Metastatic Liver Carcinoma in the Lung (tissue), 2 donors: Measurements from ENCODE around the genes MFSD1 and TRIM59.

DNA sequence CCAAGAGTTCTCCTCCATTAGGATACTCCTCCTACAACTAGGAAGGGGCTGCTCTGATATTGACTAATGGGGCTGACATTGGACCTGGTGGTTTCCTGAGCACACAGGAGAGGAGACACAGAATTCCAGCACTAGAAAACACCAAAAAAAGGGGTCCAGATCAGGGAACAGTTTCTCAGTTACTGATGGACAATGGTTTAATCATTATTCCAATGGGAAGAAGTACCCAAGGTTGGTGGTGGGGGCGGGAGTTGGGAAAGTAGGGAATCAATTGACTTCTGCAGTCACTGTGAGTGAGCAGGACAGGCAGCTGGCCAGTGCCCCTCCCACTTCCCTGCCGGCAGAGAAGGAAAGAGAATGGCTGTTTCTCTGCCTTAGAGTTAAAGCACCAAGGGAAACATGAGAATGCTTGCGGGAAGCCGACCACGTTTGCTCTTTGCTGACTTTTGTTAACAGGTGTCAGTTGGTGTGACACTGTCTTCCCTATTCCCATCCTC lies 33.6 kb upstream of the MFSD1 start:
- PRO-cap, 2 experiments: no peak in any of the 2 experiments

DNA sequence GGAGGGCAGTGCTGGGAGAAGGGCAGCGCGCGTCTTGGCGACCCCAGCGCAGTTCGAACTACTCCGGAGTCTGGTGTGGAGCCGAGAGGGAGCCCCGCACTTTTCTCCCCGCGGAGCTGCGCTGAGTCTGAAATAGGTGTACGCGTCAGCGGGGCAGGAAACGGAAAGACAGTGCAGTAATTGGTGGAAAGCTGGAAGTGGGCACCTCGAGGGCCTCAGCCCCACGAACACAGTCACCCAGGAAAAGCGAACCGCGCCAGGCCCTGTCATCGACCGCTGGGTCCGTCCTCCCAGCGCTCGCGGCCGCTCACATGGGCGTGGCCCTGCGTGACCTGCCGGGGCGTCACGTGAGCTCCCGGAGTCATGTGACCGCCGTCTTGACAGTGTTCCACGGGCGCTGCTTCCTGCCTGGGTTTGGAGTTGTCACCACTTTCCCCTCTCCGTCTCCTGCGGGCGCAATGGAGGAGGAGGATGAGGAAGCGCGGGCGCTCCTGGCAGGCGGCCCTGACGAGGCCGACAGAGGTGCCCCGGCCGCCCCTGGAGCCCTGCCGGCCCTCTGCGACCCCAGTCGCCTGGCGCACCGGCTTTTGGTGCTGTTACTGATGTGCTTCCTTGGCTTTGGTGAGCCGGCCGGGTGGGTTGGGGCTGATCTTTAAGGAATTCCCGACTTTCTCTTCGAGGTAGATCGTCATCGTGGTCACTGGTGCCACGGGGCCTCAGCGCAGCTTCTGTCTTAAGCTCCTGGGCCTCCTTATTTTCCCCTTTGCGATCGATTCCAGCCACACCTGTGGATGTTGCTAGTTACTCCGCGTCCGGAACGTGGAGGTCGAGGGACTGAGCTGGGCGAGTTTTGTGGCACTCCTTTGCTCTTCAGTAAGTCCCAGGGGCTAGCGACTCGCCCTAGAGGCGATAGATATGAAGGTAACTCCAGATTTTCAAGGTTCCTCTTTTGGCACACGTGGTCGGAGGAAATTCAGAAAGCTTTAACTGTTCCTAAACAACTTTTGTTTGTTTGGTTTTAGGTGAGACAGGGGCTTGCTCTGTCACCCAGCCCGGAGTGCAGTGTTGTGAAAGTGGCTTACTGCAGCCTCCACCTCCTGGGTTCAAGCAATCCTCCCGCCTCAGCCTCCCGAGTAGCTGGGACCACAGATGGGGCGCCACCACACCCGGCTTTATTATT lies at the start of gene MFSD1:
Gene MFSD1, plus strand, starts transcription at position 360 of the 1,180 bp plus-strand sequence.
- PRO-cap, 2 experiments: peak in 2 of 2 experiments; most common plus-strand start position 61 of the sequence (in 2); most common minus-strand start position 60 of the sequence (in 2)

GRCh38 chr3:159045167-159045658 lies 23.9 kb upstream of the IQCJ start:
- PRO-cap, 2 experiments: no peak in any of the 2 experiments

DNA sequence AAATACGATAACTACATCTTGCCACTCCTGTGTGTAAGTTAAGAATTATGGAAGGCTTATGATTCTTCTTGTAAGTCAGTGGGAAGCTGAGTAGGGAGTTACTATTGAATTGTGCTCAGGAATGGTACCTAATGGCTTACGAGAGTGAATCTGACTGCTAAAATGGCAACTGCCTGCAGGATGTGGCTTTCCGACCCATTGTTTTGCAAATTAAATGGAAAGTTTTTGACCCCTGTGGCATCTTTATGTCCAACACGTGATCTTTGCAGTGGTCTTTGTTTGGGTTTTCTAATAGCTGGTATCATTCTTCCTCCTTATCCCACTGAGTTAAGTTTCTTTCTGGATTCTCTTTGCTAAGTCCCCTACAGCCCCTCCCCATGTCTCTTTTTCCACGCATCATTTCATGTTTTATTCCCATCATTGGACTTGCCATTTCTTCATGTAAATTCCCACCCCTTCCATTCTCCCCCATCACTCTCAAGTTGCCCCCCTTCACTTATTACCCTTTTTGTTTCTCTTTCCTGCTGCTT lies 287.2 kb downstream of the IQCJ-SCHIP1 start:
- PRO-cap, 2 experiments: no peak in any of the 2 experiments

GRCh38 chr3:159732161-159732487 lies 459.1 kb downstream of the IQCJ-SCHIP1 start:
- PRO-cap, 2 experiments: no peak in any of the 2 experiments

DNA sequence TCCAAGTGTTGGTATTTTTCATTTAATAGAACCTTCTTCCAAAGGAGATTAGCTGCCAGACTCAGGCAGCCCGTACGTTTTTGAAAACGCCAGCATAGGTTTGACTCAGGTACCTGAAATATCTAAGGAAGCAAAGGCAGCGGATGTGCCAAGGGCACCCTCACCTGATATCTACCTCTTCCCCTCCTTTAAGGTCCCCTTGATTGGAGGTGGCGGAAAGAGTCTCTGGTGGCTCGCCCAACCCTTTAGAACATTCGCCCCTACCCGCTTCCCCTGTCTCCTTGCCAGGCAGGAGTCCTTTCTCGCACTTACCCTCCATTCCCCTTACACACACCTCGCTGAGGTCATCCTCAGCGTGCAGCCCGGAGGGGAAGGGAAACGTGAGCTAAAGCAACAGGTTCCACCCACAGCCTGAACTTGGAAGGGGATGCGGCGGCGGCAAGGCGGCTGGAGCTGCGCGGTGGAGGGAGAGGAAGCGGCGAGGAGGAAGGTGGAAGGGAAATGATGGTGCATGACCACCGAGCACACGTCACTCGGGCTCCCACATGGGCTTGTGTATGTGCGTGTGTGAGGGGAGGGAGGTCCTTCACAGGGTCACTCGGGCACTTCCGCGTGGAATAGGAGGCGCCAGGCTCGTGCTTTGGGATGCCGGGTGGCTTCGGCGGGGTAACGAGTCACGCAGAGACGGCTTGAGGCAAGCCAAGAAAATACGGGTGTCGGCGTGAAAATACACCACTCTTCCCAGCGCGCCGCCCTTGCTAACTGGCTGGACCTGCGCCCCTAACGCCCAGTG lies 462.3 kb upstream of the C3orf80 start:
- PRO-cap, 2 experiments: peak in 2 of 2 experiments; most common plus-strand start position 415 of the sequence (in 2); most common minus-strand start position 326 of the sequence (in 1)

DNA sequence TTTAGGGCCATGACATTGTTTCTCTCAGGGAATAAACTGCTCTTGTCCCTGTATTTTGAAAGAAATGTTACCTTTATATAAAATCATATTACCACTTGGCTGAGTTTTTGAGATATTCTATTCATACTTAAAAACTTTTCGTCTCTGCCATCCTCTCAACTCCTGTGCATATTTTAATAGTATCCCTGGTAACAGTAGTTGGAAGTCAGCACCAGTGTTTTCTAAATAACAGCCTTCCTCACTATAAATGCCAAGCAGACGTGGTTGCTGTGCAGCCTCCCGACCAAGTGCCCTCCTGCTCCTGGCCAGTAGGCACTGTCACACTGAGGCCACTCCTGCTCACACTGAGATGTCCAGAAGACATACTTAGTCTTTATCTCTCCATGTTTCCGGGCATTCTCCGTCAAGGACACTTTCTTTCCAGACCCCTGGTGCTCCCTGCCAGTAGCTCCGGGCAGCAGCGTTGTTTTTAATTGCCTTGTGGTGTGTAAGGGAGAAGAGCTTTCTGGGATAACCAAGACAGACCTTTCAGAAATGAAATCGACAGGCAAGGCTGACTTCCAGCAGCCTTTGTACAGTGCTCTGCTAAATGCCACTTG lies 342.5 kb upstream of the C3orf80 start:
- PRO-cap, 2 experiments: no peak in any of the 2 experiments

- PRO-cap, 2 experiments: peak in 2 of 2 experiments; most common plus-strand start chr3:160449948 (in 1); most common minus-strand start chr3:160449760 (in 2)
These were observed at the start of gene TRIM59 for GRCh38 chr3:160449409-160450268. TRIM59 (minus strand) TSS chr3:160449786.

- PRO-cap, 2 experiments: no peak in any of the 2 experiments
These were observed 51.1 kb upstream of the TRIM59 start for GRCh38 chr3:160500657-160501084.

GRCh38 chr3:160509400-160510232 lies 55.8 kb downstream of the KPNA4 start:
- PRO-cap, 2 experiments: no peak in any of the 2 experiments

- PRO-cap, 2 experiments: no peak in any of the 2 experiments
These were observed 51.4 kb downstream of the KPNA4 start for GRCh38 chr3:160513914-160514423.

DNA sequence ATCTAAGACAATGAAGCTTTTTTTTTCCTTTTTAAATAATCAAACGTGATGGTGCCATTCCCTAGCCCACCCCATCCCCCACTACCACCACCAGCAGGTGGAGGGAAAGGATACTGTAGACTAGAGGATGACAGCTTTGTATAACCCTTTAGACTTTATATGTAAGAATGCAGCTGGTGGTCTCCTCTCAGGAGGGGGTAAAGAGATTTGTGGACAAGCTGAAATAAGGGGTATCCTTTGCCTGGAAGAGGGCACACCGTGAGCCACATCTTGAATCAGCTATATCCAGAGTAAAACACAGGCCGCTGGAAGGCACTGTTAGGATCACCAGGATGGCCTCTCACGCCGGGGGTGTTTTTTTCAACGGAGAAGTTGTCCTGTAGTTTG lies 1.1 kb downstream of the KPNA4 start:
- PRO-cap, 2 experiments: no peak in any of the 2 experiments

DNA sequence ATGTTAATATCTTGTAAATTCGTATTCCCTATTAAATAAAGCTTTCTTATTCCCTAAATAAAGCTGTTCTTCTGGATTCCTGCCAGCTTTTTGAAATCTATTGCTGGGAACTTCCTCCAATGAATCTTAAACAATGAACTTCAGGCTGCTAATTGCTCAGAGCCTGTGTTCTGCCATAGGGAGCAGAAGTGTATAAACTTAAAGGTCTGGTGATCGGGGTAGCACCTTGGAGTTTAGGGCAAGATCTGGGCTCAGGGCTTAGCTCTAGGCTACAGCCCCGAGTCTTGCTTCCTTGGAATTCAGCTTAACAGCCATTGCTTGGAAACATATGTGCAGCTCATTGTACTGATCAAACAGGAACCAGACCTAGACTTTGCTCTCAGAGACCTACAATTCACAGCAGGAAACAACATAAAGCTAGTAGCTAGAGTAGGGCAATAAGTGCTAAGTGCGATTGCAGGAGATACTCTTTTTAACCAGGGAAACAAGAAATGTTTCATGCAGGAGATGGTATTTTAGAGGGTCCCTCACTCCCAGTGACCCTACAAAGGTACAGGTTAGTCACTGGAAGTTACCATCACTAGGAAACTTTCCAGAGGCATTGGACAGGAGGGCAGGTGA lies 1.5 kb downstream of the ARL14 start:
- PRO-cap, 2 experiments: no peak in any of the 2 experiments

DNA sequence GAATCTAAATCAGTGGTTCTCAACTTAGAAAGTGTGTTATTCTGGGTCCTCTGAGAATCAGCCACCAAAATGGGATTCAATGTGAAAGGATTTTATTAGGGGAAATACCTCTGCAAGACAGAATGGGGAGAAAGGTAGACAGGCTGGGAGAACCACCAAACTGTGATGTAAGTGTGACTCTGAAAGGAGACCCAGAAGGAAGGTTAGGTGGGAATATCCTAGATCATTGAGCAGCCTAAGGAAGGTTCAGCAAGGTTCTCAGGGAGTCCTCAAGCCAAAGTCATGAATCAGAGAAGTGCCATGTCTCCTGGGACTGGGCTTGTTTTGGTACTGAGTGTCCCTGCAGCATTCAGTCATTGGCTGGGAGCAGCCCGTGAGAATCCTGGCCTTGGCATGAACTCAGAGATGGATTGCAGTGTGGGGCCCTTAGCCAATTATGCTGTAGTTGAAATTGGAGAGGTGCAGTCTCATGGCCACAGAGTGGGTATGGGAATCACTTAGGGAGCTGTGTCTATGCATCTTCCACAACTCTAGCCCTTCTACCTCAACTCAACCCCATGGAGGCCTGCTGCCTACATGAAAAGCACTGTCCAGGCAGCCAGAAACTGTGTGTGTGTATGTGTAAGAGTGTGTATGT lies 17.0 kb upstream of the PPM1L start:
- PRO-cap, 2 experiments: no peak in any of the 2 experiments

- PRO-cap, 2 experiments: no peak in any of the 2 experiments
These were observed 3.3 kb downstream of the PPM1L start for GRCh38 chr3:160759319-160759835.

- PRO-cap, 2 experiments: no peak in any of the 2 experiments
These were observed 44.6 kb downstream of the PPM1L start for GRCh38 chr3:160800623-160800986.

DNA sequence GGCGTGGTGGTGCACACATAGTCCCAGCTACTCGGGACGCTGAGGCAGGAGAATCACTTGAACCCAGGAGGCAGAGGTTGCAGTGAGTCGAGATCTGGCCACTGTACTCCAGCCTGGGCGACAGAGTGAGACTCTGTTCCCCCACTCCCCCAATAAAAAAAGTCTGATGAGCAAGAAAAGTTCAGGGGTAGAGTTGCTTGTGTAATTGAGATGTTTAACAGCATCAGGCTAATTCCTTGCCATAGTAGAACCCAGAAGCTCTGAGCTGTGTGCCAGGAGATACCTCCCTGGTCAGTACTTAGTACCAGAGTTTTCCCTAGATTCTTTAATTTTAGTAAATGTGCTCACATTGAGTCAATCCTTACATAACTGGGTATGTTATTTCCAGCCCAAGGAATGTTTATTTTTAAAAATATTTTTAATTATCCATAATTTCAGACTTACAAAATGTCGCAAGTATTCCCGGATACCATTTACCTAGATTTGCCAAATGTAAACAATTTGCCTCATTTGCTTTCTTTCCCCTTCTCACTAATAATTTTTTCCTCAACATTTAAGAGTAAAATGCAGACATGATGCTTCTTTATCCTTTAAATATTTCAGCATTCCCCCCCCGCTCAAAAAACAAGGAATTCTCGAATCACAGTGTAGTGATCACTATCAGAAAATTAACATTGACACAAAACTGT lies 32.0 kb downstream of the NMD3 start:
- PRO-cap, 2 experiments: no peak in any of the 2 experiments

GRCh38 chr3:161372315-161373149 lies 1.2 kb upstream of the SPTSSB start:
- PRO-cap, 2 experiments: no peak in any of the 2 experiments

- PRO-cap, 2 experiments: no peak in any of the 2 experiments
These were observed 789.1 kb downstream of the SI start for GRCh38 chr3:164289252-164289520.

DNA sequence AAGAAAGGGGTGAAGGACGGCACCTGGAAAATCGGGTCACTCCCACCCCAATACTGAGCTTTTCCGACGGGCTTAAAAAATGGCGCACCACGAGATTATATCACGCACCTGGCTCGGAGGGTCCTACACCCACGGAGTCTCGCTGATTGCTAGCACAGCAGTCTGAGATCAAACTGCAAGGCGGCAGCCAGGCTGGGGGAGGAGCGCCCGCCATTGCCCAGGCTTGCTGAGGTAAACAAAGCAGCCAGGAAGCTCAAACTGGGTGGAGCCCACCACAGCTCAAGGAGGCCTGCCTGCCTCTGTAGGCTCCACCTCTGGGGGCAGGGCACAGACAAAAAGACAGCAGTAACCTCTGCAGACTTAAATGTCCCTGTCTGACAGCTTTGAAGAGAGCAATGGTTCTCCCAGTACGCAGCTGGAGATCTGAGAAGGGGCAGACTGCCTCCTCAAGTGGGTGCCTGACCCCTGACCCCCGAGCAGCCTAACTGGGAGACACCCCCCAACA lies 264.6 kb downstream of the BCHE start:
- PRO-cap, 2 experiments: no peak in any of the 2 experiments